Skeletal muscle satellite cell (primary cell): ENCODE results near the genes POLR1E, ALDH1B1 and ANKRD18A.

- CAGE, long polyA plus RNA: no peak
Observed at GRCh38 chr9:37465724-37465864, 344 bp upstream of the ZBTB5 start.

GRCh38 chr9:37485211-37486332 is at the start of gene POLR1E:
TSS of gene POLR1E (plus strand) at chr9:37485948.
- CAGE, long polyA plus RNA: no peak

GRCh38 chr9:37913500-37914114 is 9.7 kb upstream of the SLC25A51 start:
- CAGE, long polyA plus RNA: no peak

- CAGE, long polyA plus RNA: no peak
Observed at GRCh38 chr9:37967230-37967646, 63.3 kb upstream of the SLC25A51 start.

DNA sequence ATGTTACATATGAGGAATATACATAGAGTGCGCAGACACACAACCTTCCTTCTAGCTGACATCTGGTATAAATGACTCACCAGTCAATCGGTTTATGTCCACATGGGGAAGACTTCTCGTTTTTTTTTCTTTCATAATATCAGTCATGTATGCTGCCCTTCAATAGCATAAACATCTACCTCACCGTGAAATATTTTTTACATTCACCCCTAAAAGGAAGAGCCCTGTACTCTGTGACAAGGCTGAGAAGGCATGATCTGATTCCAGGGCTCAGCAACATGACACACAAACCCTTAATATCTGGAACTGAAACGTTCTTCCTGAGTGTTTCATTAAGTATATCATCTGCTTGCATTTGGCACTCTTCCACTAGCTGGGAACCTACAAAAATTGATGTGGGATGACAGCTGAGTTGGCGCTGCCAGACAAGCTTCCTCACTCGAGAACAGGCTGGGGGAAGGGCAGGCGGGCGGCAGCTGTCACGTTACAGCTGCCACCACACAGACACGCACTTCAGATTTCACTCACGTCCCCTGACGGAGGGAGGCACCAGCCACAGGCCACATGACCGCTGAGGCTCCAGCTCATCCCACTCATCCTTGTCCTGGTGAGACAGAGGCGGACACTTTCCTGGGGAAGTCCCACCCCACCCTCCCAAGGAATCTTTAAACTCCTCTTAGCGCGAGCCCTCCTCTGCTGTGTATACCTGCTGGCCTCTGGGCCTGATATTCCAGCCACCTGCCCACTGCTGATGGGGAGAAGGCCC is 74.2 kb downstream of the SHB start:
- CAGE, long polyA plus RNA: no peak

- CAGE, long polyA plus RNA: no peak
Observed at GRCh38 chr9:38022835-38023392, 46.1 kb downstream of the SHB start.

DNA sequence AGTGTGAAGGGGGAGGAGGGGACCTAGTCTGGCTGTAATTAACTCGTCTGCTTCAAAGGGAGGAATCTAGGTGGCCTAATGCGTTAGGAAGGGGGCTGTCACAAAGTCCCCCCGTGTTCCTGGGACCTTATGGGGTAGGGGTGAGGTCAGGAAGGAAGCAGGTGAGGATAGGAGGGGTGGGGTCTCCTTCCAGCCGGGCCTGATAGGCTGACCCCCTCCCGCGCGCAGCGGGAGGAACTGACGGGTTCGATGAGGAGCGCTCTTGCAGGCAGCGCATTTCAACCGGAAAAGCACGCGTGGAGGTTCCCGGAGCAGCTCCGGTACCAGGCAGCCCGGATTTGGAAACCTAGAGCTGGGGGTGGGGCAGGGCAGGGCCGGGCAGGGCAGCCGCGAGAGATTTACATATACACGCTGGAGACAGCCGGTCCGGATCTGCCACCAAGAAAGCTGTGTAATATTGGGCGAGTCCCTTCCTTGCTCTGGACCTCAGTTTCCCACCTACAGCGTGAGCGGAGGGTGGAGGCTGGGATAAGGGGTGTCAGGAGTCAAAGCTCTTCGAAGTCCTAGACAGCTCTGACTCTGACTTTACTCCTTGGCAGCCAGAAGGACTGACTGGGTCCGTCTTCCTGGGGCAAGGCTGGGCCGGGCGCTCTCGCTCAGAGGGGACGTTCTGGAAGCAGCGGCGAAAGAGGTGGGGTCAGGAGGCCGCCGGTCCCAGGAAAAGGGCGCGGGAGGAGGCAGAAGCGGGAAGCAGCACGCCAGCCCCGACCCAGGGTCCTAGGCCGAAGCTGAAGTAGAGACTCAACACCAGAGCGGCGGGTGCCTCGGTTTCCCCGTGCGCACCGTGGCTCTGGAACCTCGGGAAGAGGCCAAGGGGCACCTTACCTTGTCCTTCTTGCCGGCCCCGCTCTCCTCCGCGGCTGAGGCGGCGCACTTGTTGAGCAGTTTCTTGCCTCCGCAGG is 1.7 kb downstream of the SHB start:
- CAGE, long polyA plus RNA: no peak

- CAGE, long polyA plus RNA: no peak
Observed at GRCh38 chr9:38070260-38070814, 1.3 kb upstream of the SHB start.

DNA sequence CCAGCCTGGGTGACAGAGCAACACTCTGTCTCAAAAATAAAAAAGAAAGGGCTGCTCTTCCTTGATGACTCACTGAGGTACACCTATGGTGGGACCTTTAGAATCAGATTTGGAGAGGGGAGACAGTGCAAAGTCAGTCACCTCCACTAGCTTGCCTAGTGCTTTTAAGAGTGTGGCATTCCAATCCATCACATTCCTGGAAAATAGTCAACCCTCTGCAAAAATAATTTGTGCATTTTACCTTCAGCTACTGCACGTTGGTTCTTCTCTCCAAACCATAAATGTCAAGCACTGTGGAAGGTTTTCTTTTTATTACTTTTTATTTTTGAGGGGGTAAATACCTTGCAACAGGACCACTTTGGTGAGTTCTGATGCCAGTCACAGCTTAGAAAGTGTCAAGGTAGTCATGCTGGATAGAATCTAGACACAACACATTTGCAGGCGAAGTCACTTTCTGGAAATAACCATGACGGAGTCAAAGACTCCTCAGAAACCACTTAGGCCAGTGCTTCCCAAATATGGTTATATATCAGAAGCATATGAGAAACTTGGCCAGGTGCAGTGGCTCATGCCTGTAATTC is 9.3 kb upstream of the ALDH1B1 start:
- CAGE, long polyA plus RNA: no peak

DNA sequence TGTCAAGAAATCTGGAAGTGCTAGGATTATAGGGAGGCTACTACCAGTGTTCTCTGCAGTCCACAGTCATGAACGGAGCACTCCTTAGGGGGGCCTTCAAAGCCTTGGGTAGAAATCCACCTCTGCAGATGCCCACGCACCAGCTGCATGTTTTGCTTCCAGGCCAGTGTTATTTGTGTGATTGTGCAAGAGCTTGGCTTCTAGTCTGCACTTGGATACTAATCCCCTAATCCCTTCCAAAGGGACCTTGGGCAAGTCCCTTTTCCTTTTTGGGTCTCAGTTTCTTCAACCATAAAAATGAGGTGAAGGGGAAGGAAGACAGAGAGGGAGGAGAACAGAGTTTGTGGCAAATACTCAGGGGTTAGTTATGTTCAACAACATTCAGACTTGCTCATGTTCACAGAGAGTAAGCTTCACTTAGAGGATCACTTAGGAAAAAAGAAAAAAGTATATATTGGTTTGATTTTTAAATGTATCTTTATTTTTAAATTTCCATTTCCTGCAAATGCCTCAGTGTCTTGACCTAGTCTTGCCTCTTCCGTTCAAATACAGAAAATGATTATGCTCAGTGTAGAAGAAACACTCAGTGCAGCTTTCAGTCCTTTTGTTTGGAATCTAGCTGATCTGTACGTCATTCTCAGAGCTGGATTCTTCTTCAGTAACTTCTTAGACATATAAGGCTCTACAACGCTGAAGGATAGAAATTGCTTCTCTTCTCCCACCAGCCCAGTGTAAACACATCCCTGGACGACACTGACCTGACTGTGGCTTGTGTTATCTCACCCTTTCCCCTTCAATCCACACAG is 3.4 kb upstream of the ALDH1B1 start:
- CAGE, long polyA plus RNA: no peak

- CAGE, long polyA plus RNA: start-site peak on the plus strand at chr9:38392698-38392753, 93 and 97 reads in 2 replicates
Observed at GRCh38 chr9:38392196-38393319, at the start of gene ALDH1B1. TSS of gene ALDH1B1 (plus strand) at chr9:38392702.

DNA sequence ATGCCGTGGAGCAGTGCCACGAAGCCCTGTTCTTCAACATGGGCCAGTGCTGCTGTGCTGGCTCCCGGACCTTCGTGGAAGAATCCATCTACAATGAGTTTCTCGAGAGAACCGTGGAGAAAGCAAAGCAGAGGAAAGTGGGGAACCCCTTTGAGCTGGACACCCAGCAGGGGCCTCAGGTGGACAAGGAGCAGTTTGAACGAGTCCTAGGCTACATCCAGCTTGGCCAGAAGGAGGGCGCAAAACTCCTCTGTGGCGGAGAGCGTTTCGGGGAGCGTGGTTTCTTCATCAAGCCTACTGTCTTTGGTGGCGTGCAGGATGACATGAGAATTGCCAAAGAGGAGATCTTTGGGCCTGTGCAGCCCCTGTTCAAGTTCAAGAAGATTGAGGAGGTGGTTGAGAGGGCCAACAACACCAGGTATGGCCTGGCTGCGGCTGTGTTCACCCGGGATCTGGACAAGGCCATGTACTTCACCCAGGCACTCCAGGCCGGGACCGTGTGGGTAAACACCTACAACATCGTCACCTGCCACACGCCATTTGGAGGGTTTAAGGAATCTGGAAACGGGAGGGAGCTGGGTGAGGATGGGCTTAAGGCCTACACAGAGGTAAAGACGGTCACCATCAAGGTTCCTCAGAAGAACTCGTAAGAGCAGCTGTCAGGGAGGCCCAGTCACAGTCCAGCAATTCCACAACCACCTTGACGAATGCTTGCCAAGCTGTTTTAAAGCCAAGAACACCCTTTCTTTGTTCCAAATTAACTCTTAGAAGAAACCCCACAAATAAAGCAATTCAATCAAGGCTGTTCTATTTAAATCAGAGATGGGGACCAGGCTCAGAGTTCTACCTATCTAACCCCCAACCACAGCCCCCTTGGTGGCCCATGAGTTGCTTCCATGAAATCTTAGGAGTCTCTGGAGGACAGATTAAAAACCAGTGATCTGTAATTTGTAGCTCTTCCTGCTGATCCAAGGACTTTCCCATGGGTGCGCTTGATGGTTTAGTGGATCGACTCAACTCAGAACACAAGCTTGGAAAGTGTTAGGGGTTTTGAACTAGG is 4.5 kb downstream of the ALDH1B1 start:
- CAGE, long polyA plus RNA: no peak

GRCh38 chr9:38437420-38437905 is 13.2 kb upstream of the IGFBPL1 start:
- CAGE, long polyA plus RNA: no peak

DNA sequence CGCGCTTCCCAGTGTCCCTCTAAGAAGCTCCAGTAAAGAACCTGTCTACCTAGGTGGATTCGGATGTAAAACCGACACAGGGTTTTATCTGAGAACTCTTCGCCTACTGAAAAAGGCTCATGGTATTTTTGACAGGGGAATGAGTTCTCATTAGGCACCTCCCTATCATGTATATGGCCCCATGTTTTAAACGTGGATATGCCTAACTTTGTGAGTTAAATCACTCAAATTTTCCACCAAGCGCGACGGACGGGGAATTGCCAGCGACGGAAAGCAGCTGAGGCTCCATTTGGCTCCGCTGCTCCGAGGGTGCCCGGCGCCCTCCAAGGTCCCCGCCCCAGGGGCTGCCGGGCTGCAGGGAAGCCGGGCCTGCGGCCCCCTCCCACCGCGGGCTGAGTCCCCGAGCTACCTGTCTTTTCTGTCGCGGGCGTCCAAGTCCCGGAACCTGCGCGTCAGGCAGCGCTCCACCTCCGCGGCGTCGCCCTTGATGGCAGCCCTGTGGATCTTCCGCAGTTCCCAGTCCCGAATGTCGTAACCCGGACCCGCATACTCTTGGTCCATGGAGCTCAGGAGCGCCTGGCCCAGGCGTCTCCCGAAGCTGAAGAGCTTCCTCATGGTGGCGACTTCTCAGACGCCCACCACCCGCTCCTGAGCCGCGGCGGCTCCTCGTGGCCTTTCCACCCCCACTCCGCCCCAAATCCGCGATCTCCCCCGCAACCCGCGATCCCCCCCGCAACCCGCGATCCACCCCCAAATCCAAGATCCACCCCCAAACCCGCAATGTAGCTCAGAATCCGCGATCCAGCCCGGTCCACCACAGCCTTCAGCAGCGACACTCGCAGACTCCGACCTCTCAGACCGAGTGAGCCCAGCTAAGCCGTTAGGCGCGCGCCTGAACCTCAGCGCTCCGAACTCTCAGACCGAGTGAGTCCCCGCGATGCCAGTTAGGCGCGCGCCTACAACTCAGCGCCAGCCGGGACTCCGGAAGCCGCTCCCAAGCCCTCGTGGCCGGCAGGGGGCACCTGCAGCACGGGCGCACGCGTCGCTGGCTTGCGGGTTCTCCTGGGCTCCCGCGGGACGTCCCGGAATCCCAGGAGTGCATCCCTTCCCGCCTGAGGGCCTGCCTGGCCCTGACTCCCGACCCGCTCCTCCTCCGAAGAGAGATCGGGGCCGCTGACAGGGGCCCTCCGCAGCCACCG is at the start of gene ANKRD18A:
Gene ANKRD18A (minus strand): TSS at position 926 of the 1,199 bp plus-strand sequence.
- CAGE, long polyA plus RNA: no peak

- CAGE, long polyA plus RNA: no peak
Observed at GRCh38 chr9:38620870-38621648, 663 bp upstream of the ANKRD18A start.

GRCh38 chr9:38689635-38690078 is 30.3 kb downstream of the FAM240B start:
- CAGE, long polyA plus RNA: no peak

DNA sequence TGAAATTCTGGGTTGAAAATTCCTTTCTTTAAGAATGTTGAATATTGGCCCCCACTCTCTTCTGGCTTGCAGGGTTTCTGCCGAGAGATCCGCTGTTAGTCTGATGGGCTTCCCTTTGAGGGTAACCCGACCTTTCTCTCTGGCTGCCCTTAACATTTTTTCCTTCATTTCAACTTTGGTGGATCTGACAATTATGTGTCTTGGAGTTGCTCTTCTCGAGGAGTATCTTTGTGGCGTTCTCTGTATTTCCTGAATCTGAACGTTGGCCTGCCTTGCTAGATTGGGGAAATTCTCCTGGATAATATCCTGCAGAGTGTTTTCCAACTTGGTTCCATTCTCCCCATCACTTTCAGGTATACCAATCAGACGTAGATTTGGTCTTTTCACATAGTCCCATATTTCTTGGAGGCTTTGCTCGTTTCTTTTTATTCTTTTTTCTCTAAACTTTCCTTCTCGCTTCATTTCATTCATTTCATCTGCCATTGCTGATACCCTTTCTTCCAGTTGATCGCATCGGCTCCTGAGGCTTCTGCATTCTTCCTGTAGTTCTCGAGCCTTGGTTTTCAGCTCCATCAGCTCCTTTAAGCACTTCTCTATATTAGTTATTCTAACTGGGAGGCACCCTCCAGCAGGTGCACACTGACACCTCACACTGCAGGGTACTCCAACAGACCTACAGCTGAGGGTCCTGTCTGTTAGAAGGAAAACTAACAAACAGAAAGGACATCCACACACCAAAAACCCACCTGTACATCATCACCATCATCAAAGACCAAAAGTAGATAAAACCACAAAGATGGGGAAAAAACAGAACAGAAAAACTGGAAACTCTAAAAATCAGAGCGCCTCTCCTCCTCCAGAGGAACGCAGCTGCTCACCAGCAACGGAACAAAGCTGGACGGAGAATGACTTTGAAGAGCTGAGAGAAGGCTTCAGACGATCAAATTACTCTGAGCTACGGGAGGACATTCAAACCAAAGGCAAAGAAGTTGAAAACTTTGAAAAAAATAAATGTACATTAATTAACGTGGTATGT is 121.6 kb downstream of the FOXD4L6 start:
- CAGE, long polyA plus RNA: no peak

- CAGE, long polyA plus RNA: no peak
Observed at GRCh38 chr9:41064595-41064924, 63.9 kb downstream of the FOXD4L6 start.

DNA sequence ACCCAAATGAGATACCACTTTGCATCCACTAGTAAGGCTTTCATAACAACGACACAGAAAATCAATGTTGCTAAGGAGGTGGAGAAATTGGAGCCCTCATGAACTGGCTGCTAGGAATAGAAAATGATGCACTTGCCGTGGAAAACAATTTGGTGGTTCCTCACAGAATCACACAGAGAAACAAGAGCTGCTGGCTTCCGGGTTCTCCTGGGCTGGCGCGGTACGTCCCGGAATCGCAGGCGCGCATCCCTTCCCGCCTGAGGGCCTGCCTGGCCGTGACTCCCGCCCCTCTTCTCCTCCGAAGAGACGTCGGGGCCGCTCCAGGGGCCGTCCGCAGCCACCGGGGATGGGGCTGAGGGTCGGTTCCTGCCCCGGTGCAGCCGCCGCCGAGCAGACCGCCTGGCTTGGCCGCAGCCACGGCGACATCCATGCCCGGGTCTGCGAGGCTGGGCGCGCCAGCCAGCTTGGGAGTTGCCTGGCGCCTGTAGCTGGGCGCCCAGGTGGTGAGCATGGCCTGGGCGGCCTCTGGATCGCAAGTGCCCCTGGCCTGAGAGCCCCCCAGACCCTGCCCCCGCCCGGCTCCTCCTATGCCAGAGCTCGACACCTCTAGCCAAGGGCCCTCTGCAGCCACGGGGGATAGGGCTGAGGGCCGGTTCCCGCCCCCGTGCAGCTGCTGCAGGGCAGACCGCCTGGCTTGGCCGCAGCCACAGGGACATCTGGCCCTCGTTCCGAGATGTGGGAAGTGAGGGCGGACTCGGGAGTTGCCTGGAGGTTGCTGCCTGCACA is 83.9 kb upstream of the ZNG1F start:
- CAGE, long polyA plus RNA: no peak

DNA sequence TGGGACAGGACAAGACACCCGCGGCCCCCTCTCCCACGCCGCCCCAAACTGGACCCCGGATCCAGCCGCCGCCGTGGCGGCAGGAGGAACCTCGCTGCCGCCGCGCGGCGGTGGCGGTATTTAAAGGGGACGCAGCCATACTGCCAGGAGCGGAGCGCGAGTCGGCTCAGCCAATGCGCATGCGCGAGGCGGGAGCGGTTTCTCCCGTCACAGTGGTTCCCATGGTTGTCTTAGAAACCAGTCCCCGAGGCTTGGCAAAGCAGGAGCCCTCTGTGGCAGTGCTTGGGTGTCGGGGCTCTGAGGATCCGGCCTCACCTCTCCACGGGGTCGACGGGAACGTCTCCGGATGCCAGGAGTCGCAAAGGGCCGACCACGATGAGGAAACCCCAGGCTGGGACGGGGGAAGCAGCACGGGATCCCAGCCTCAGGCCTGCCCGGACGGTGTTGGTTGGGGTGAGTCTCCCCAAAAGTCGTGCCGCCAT is 664.1 kb downstream of the SPATA31A7 start:
- CAGE, long polyA plus RNA: no peak